Vein endothelial cell (primary cell): ENCODE measurements around the gene ACOX3.

DNA sequence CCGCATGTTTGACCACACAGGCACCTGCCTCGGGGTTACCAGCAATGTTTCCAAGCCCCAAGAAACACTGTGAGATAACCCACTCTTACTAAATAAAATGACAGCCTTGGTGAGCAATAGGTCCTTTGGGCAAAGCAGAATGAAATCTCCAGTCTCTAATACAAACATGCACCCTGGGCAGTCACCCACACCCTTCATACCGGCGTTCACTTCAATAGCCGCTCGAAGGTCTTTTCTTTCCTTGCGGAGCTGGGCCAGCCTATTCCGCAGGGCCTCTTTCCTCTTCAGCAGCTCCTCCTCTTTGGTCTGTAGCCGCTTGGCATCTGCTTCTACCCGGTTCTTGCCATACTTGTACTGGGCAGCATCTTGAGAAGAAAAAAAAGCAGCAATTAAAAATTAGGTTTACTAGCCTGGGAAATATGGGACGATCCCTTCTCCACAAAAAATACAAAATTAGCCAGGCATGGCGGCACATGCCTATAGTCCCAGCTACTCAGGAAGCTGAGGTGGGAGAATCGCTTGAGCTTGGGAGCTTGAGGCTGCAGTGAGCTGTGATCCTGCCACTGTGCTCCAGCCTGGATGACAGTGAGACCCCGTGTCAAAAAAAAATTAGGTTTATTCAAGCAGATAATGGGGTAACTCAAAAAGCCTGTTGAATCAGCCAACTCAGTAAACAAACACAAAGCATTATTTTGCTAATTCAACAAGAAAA is 165.0 kb downstream of the AFAP1 start:
- CAGE, long polyA plus RNA = no peak

DNA sequence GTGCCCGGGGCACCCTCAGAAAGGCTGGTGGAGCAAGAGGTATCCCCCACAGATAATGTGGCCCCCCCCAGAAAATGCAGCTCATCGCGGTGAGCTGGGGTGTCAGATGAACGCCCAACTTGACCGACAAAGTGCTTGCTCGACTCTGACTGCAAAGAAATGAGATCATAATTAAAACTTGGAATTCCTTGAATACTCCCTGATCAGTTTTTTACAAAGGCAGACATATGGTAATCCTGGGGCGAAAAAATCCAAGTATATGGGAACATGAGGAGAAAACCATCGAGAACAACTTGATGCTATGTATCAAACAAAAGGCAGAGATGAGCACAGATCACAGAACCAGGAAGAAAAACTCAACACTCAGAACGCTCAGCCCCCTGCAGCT is 127.4 kb downstream of the AFAP1 start:
- CAGE, long polyA plus RNA = no peak

DNA sequence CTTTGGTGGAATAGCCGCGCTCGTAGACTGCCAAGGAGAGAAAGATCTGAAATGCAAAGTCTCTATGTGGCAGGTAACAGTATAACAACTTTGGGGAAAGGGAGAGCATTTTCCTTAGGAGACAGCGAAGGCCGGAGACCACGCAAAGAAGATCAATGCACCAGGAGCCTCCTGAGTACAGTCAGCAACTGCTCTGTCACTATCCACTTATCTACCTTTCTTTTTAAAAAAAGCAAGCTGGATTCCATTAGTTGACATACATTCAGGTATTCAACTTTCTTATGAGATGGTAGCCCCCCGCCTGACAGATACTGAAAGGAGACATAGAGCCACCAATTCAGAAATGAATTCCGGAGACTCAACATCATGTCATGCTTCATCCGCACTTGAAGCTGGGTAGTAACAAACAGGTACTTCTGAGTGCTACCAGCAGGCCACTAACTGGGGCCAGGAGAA is 85.1 kb downstream of the AFAP1 start:
- CAGE, long polyA plus RNA = no peak

GRCh38 chr4:7964775-7965711 is 25.4 kb upstream of the AFAP1 start:
- CAGE, long polyA plus RNA = no peak

- CAGE, long polyA plus RNA = no peak
Measured at GRCh38 chr4:8133919-8134544, 24.6 kb downstream of the ABLIM2 start.

DNA sequence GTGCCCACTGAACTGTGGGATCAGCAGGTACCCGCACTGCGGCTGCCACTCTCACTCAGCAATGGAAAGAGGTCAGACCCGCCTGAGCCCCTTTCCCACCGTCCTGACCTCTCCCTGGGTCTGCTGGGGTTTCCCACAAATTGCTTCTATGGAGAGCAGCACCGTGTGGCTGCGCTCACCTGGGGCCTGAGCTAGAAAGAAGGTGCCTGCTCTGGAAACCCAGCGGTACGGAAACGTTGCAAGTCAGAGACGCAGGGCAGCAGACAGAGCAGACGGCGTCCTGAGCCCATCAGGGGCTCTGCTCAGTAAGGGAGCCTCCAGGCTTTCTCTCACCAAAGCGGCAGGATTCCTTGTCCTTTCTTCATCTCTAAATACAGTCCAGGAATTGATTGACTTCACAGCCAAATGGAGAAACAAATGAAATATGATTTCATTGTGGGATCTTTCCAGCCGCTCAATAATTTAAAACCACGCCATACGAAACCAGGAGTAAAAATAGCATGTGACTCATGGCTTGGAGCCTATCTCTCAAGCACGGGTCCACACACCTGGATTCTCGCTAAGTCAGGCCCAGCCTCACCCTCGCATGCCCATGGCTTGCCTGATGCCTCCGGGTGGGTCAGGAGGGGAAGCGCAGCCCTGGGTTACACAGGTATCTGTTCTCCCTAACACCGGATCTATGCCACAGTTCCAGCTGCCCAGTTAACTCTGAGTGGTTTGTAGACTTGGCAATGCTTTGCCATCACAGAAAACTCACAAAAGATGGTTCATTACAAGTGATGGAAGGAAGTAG is 5.4 kb upstream of the ABLIM2 start:
- CAGE, long polyA plus RNA = no peak

GRCh38 chr4:8194282-8195179 is 4.6 kb upstream of the SH3TC1 start:
- CAGE, long polyA plus RNA = no peak

DNA sequence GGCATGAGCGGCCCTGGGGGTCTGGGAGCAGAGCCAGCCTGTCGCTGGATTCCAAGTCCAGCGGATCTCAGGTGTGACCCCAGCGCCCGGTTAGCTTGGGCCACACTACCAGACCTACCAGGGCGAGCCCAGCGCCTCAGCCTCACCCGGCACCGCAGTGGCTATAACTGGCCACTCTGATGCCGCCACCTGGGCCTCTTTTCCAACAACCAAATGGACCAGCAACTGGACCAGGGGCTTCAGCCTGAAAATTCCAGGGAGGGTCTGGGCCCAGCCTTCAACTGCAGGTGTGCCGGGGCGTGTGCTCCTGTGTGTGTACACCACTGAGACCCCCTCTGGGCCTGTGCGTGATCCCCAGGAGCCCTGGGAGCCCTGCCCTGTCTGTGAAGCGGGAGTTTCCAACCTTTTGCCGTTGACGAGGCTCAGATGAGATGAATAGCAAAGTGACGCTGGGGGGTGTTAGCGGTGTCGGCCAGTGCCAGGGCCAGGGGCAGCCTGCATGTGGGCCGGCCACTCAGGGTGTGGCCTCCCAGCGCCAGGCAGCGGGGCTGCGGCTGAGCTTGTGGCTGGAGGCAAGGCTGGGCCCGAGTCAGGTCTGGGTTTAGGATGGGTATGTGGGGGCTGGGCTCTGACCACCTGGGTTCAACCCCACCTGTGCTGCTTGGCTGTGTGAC is 748 bp downstream of the SH3TC1 start:
- CAGE, long polyA plus RNA = no peak

- CAGE, long polyA plus RNA = no peak
Measured at GRCh38 chr4:8214943-8215771, 16.1 kb downstream of the SH3TC1 start.

DNA sequence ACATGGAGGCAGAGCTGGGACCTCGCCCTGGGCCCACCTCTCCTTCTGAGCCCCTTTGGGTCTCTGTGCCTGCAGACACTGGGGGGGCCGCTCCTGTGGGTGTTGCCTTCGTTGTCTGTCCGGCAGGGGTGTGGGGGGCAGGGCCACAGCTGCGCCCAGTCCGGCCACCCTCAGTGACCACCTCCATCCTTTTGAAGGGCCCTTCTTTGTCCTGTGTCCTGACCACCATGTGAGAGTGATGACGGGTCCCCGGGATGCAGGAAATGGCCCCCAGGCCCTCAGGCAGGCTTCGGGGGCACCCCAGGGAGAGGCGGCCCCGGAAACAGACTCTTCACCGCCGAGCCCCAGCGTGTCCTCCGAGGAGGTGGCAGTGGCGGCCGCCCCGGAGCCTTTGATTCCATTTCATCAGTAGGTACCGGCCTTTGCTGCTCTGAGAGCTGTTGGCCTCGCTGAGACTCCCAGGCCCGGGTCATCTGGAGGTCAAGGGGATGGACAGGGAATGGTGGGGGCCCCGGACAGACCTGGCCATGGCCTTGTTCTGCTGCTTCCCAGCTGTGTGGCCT is 17.8 kb downstream of the SH3TC1 start:
- CAGE, long polyA plus RNA = no peak

GRCh38 chr4:8218138-8218799 is 19.2 kb downstream of the SH3TC1 start:
- CAGE, long polyA plus RNA = no peak

DNA sequence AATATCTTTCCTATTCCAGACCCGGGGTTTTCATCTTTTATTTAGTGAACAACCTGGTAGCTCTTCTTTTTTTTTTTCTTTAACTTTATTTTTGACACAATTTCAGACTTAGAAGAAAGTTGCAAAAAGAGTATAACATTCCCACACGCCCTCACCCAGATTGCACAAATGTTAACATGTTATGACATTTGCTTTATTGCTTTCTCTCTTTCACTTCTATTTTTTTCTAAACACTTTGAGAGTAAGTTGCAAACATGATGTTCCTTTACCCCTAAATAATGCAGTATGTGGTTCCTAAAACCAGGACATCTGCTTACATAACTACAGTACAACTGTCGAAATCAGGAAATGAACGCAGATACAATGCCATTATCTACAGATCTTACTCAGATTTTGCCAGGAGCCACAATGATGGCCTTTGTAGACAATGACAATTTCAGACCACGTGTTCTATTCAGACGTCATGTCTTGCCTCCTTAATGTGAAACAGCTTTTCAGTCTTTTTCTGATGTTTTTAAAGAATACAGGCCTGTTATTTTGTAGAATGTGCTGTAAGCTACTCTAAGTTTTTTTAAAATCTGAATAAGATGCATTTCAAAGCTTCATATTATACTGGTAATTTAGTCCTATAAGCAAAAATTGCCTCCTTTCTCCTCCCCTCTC is 22.4 kb downstream of the SH3TC1 start:
- CAGE, long polyA plus RNA = no peak

- CAGE, long polyA plus RNA = no peak
Measured at GRCh38 chr4:8291328-8291794, 21.8 kb downstream of the HTRA3 start.

DNA sequence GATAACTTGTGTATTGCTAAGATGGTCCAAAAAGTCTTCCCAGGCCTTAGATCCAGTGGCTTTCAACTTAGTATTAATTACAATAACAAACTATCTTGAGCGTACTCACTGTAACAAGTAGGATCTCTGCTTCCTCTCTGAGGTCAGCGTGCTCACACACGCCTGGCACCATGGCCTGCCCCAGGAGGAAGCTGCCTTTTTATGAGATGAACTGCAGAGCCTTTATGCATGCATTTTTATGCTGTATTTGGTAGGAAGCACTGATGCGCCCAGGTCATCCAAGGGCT is 50.0 kb downstream of the HTRA3 start:
- CAGE, long polyA plus RNA = no peak

- CAGE, long polyA plus RNA = no peak
Measured at GRCh38 chr4:8364142-8364730, 76.3 kb downstream of the ACOX3 start.

- CAGE, long polyA plus RNA = no peak
Measured at GRCh38 chr4:8439162-8439771, 1.3 kb downstream of the ACOX3 start.

DNA sequence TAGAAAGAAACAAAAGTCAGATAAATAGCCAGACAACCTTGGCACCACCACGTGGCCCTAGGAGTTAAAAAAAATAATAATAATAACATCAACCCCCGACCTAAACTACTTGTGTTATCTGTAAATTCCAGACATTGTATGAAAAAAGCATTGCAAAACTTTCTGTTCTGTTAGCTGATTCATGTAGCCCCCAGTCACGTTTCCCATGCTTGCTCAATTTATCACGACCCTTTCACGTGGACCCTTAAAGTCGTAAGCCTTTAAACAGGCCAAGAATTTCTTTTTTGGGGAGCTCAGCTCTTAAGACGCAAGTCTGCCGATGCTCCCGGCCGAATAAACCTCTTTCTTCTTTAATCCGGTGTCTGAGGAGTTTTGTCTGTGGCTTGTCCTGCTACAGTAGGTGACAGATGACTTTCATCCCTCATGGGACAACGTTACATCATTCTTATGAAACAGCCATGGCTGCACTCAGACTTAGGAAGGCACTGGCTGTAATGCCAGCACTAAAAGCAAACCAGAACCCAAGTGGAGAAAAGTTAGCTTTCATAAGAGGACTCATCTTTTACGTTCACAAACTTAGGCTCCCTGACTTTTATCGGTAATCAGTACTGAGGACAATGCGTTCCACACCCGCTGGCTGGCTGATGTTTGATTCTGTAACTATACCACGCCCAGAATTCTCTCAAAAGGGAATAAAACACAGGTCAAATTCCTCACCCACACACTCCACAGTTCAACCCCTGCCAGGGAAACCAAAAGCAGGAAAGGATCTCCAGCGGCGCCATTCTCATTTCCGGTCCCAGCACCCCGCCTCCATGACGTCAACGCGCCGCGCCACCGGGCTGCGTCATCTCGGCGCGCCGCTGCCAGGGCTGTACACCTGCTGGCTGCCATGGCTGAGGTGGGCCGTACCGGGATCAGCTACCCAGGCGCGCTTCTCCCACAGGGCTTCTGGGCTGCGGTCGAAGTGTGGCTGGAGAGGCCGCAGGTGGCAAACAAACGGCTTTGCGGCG is at the start of gene ACOX3:
Gene ACOX3 (minus strand): TSS at position 793 of the 1,013 bp plus-strand sequence.
- CAGE, long polyA plus RNA = no peak

- CAGE, long polyA plus RNA = no peak
Measured at GRCh38 chr4:8536880-8537680, 43.1 kb upstream of the GPR78 start.

- CAGE, long polyA plus RNA = no peak
Measured at GRCh38 chr4:8610954-8611773, 18.6 kb downstream of the CPZ start.

DNA sequence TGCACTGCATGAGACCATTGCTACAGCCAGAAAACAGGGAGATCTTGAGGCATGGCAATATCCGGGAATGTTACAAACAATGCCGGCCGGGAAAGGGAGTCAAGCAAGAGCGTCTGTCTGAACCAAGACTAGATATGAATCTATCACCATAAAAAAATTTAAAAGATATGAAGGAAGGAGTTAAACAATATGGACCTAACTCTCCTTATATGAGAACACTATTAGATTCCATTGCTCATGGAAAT is 46.5 kb upstream of the FAM90A26 start:
- CAGE, long polyA plus RNA = no peak